Colic lymph node (tissue), 1 donor: ENCODE measurements around a stretch of chr1.

GRCh38 chr1:225514429-225514868 is 86.6 kb upstream of the LBR start:
- PRO-cap: no peak

- PRO-cap: no peak
Measured at GRCh38 chr1:225549838-225550815, 102.8 kb downstream of the ENAH start.

DNA sequence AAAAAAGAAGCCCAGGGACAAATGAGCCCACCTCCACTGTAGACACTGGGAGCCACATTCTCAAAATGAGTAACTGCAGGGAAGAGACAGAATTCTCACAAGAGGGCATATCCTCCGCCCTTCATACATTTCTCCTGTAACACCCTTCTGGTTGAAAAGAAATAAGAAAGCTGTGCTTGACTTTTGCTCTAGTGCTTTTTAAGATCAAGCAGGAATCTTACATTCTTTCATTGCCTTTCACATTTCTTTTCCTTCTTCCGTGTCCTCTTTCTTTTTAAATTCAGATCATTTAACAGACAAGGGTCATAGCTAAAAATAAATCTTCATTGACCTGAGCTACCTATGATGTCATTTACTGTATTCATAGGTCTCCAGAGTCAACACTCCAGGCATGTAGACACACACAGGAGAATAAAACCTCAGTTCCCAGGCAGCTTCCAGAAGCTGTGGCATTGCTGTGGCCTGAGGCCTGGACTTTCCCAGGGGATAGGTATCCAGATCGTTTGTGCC is 38.3 kb upstream of the ENAH start:
- PRO-cap: no peak

- PRO-cap: unidirectional peak, plus-strand start at chr1:225746750; unidirectional peak, minus-strand start at chr1:225746973
Measured at GRCh38 chr1:225746524-225747237, 30.9 kb upstream of the SRP9 start.

DNA sequence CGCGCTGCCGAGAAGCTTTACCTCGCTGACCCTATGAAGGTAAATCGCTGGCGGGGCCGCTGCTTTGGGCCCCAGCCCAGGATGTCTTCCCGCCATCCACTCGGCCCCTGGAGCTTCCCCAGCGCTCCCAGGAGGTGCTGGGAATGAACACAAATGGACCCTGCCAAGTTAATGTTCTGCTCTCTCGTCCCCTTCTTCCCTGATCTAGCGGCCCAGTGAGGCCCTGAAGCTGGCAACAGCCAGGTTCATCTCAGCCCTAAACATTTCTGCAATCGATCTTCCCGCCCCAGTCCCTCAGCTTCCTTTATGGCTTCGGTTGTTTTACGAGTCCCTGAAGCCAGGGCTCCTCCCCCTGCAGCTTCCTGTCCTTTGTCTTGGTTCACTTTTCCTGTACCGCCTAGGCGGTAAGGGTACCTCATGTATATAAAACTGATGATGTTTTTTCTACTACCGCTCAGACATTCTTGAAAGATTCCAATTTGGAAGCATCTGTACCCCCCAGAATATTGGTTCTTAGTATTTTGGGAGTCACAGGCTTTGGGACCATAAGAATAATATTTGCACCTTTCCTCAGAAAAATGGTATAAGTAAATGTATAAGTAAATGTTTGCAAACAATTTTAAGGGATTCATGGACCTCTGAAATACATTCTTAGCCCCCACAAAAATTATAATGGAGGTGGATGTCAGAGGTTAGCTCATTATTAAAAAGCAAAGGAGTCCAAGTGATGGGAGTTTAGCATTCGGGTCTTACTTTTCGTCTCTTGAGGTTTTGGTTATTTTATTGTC is 542 bp downstream of the SRP9 start:
- PRO-cap: unidirectional peak, minus-strand start at position 296 of the sequence; unidirectional peak, minus-strand start at position 364 of the sequence

DNA sequence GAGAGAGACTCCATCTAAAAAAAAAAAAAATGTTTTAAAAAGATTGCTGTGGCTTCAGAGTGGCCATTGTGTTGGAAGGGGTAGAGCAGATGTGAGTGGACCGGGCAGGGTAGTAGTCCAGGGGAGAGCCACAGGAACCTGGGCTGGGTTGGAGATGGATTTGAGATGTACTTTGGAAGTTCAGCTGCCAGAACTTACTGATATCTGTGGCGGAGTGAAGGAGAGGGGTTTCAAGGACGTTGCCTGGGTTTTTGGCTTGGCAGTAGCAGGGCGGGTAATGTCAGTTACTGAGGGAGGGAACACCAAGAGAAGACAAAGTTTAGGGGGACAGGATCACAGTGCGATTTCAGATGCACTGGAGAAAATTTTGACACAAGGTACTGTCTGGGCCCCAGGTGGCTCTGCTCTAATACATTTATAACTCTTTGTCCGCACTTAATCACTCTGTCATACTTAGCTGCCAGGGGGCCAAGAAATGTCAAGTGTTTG is 9.5 kb downstream of the EPHX1 start:
- PRO-cap: no peak

DNA sequence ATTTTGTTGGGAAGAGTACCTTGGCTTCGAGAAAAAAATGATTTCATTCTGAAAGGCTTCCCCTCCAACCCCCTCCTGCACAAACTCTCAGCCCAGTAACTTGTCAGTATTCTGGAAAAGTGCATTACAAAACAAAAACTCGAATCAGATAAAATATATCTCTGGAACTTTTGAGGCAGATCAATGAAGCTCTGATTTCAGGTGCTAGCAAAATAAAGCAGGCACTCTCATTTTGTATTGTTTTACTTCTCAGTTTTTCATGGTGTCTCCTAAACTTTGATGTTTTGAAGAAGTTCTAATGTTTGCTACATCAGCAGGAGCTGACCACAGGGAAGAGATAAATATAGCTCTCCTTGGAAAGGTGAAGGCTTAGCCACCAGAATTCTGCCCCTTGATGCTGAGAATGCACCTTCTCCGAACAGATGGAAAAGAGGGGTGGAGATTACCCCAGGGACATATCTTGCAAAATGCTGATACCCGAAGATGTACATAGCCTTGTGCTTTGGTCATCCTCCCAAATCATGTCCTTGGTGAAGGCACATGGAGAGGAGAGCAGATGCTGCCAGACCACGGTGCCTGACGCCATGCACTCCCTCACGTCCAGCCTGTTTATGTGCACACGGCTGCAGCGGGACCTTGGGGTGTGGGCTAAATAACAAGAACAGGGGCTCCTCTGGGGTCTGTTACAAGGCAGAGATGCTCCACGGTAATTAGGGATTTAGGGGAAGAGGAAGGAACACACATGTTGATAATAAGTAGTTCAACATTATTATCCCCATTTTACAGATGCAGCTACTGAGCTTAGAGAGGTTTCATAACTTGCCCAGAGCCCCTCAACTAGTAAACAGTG is 12.6 kb downstream of the EPHX1 start:
- PRO-cap: no peak

- PRO-cap: no peak
Measured at GRCh38 chr1:225824879-225825991, 15.3 kb downstream of the EPHX1 start.

- PRO-cap: unidirectional peak, minus-strand start at chr1:225883309
Measured at GRCh38 chr1:225882590-225883567, 699 bp upstream of the TMEM63A start.

- PRO-cap: no peak
Measured at GRCh38 chr1:225922560-225923049, 1.4 kb downstream of the PYCR2 start.

- PRO-cap: unidirectional peak, plus-strand start at chr1:226002998
Measured at GRCh38 chr1:226002686-226003243, 3.6 kb upstream of the SDE2 start.

DNA sequence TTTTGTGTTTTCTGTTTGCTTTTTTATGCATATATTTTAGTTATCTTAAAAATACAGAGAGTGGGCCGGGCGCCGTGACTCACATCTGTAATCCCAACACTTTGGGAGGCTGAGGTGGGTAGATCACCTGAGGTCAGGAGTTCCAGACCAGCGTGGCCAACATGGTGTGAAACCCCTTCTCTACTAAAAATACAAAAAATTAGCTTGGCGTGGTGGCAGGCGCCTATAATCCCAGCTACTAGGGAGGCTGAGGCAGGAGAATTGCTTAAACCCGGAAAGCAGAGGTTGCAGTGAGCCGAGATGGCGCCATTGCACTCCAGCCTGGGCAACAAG is 4.8 kb downstream of the H3-3A start:
- PRO-cap: no peak

DNA sequence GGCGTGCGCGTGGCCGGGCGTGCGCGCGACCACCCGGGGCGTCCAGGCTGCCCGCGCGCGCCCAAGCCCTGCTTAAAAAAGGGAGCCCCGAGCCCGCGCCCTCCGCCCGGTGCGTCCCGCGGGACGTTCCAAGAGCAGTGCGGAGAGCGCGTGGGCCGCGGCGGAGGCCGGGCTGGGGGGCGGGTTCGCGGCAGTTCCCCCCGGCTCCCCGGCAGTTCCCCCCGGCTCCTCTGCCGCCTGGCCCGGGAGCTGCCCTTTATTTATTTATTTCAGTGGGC is 47.5 kb downstream of the H3-3A start:
- PRO-cap: bidirectional peak, plus-strand start at position 105 of the sequence, minus-strand start at position 139 of the sequence

- PRO-cap: no peak
Measured at GRCh38 chr1:226123566-226124049, 61.1 kb downstream of the H3-3A start.

DNA sequence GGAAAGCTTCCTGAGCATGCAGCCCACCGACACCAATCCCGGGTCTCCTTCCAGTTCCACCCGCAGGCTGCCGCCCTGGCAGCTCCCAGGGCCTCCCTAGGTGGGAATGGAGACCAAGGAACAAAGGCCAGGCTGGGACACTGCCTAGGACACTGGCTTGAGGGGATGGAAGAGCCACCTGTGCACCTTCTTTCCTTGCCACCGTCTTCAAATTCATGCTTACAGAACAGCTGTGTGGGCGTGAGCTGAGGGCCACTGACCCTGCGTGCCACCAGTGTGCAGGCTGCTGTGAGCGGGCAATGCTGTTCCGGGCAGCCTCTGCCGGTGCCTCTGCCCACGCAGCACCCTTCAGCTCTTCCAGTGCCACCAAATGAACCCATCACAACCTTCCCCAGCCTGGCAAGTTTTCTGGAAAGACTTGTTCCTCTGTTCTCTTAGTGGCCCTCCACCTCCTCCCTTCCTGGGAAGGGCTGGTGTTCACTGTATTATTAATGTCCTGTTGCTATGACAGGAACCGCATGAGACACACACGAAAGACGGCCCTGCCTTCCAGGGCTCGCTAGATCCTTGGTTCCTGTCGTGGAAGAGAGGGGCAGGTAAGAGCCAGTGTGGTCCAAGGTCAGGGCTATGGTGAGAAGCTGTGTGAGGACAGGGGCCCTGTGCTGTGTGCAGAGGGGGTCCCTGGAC is 53.5 kb downstream of the ACBD3 start:
- PRO-cap: no peak

DNA sequence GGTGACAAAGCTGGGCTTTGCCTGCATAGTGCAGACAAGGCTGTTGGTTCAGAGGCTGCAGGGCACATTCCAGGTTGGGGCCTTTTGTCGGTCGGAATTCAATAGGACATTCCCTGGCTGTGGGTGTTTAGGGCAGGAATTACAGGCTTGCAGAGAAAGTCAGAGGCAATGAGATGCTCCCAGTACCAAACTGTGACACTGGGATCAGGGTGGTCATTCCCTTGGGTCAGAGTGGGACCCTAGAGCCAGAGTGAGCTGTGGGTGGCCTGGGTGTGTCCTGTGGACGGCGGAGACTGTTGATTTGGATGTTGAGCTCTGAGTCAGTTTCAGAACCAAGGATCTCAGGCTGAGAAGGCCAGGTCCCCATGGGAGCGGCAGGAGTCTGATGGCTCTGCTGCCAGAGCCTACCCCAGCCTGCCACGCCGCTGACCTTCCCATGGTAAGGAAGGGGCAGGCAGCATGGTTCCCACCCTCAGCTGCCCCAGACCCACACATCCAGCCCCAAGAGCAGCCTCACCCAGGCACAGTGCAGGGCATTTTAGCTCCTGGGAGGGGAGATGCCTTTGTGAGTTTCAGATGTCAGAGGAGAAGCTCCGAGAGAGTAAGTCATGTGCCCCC is 56.3 kb downstream of the STUM start:
- PRO-cap: no peak

GRCh38 chr1:226626332-226627105 is 78.0 kb downstream of the STUM start:
- PRO-cap: no peak

- PRO-cap: no peak
Measured at GRCh38 chr1:226634597-226635192, 86.1 kb downstream of the STUM start.

DNA sequence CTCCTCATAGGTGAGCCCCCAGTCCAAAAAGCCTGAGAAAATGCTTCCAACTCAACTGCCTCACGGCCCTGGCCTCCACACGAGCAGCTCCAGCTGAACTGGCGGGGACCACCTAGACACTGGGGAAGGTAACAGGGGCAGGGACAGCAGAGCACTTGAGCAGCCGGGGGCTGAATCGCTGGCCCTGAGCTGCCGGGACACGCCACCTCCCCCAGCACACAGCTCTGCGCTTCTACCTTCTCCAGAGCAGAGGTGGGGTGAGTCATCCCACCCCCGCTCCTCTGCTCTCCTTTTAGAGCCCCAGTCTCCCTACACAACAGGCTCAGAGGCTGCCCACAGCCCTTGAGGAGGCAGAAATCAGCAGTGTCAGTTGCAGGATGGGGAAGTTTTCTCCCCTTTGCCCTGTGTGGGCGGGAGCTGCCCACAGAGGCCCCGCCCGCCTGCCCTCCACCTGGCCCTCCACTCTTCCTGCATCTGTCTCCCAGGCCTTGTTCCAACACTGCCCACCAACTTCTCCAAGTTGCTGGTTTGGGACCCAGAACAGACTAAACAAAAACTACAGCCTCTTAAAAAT is 94.6 kb downstream of the STUM start:
- PRO-cap: no peak

DNA sequence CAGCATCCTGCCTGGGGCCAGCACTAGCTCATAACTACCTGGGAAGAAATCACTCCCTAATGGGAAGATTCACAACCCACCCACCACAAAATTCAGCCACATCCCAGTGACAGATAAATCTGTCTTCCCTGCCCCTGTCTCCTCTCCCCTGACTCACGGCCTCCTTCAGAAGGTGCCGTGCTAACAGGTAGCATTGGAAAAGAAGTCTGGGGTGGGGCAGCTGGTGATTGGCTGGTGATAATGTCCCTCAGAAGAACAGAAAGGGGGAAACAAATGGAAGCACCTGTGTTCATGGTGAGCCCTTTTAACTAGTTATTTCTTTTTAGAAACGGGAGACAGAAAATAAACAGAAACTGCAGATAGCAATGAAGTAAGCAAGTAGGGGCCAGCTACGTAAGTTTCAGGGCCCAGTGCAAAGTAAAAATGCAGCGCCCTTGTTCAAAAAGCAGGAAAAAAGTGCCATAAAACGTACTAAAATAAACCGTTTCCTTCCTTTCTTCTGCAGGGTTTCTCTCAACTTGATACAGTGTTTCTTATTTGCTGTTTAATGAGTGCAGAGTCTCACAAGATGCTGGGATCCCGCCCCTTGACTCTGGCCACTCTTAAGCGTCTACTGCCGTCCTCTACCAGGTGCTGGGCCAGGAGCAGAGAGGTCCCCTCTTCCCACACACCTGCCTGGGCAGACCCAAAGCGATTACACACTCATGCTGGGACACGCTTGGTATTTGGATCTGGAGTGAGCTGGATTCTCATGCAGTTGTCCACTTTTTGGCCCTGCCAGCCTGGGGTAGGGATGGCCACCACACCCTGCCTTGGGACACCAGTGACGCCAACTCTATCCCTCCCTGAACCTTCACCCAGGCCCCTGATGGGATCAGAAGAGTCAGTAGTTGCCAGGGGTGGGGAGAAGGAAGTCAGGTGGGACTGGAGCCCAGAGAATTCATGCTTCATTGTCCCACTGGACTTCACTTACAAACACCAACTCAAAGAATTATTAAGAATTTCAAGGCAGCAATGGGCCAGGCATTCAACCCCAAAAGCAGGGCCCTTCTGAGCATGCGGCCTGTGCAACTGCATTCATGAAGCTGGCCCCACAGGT is 28.8 kb downstream of the ITPKB start:
- PRO-cap: no peak